Monocyte (primary cell): ENCODE data around the genes PDE2A, FAM168A, UCP2 and KCNE3.

DNA sequence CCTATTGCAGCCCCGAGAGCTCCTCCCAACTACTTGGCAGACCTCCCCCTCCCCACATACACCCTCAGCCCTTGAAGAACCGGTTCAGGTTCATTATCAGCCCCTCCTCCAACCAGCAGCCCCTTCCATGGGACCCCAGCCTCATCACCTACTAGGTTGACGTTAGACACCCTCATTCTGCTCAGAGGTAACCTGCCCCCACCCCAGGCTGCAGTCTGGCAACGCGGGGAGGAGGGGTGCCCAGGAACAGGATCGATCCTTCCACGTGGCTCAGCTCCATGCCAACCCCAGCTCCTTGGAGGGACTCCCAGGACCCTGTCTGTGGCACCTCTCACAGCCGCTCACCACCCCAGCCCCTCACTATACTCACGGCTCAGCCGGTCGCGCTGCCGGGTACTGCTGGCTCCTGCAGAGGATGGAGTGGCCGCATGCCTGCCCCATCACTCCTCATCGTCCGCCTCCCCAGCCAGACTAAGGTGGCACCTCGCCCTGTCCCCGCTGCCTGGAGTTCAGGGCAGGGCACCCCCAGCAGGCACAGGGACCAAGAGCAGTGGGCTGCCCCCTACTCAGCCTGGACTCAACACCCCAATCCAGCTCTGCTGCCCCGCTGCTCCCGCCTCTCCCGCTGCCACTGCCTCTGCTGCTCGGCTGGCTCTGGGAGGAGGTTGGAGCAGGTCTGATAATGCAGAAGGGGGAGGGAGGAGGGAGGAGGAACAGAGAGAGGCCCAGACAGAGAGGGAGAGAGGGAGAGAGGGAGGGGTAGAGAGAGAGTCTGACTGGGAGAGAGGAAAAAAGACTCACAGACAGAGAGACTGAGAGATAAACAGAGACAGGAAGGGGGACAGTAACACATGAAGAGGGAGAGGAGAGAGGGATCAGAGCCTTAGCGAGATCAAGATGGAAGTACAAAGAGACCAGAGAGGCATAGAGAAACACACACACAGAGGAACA lies at the start of gene PDE2A:
Gene PDE2A (minus strand): TSS at position 656 of the 951 bp plus-strand sequence.
- PRO-cap, 2 experiments: peak in 1 of 2 experiments; most common minus-strand start position 123 of the sequence (in 1)

DNA sequence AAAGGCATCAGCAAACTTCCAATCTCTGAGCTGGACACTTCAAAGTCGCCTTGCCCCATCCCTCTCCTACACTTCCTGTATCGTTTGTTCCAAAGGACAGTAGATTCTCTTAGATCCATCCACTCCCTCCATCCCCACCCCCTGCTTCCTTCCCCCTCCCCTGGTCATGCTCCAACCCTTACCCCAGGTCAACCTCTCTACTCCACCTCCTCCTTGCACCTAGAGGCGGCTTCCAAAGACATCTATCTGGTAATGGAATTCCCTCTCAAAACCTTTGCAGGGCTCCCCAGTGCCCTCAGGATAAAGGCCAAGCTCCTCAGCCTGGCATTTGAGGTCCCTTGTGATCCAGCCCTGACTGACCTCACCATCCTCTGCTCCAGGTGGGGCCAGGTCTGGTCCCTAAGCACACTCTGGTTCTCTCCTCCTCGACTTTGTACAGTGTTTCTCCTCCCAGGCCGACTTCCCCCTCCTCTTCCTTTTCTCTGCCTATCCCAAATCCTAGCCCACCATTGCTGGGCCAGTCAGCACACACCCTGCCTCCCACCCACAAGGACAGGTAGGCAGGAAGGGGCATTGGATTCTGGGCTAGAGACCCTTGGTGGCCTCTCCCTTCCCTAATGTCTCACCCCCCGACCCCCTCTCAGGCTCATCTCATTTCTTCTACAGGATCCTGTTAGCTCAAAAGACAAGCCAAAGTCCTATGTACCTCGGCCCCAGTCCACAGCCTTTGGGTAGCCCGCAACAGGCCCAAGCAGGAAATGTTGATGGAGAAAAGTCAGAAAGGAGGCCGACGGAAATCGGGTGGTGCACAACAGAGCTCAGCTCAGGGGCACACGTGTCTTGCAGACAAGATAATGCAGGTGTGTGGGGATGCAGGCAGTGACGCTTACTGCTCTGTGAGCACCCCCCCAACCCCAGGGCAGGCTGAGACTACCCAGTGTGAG lies 3.9 kb upstream of the PDE2A start:
- PRO-cap, 2 experiments: peak in 2 of 2 experiments; most common minus-strand start position 72 of the sequence (in 2)

DNA sequence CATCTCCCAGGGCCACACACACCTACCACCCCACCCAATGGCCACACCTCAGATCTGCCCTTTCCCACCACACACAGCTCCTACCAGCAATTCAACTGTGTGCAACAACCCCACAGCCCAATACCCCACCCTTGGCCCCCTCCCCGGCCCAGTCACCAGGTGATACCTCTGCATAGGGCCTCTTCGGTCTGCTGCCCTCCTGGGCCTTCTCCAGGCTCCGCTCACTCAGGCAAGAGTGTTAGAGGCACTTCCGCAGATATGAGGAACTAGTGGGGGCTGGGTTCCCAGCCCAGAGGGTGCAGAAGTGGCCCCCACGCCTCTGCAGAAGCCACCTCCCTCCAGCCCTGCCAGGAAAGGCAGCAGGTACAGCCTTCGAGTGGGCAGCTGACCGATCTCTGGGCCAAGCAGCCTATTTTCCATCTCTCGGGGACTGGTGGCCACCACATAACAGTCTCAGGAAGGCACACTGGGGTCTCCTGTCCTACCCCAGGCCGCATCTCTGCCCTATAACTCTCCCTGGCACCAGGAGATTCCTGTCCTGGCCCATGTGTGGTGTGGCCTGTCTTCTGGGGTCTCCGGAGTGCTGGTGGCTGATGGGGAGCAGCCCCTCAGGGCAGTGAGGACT lies 13.3 kb downstream of the ARAP1 start:
- PRO-cap, 2 experiments: peak in 2 of 2 experiments; most common plus-strand start position 371 of the sequence (in 1); most common minus-strand start position 240 of the sequence (in 2)

DNA sequence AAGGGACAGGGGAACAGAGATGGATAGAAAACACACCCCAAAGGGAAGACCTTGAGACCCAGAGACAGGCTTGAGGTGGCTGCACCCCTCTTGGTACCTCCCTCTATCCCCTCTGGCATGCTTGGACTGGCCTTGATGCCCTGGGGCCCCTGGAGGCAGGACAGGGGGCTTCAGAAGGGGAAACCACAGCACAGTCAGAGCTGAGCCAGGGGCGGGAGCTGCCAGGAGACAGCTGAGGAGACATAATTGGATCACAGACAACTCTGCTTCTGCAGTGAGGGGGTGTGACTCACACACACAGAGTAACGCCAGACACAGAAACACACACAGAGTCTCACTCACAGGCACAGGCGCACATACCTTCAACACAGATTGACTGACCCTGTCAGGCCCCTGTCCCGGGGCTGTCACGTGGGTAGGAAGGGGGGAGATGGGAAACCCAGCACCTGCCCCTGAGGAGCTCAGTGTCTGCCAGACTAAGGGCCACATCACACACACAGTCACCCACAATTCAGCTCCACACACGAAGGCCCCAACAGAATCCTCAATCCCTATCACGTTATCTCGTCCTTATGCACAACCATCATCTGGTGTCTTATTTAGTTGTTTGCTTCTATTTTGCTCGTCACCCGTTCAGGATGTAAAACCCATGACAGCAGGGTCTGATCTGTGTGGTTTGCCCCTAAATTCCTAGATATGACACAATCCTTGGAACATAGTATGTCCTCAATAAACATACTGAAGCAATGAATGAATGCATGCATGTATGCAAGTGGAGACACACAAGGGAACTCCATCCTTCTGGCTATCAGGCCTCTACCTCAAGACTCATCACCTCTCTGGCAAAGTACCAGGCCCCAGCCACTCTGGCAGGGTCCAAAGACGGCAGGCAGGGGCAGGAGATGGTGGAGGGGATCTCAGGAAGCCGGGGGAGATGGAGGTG lies 20.4 kb downstream of the STARD10 start:
- PRO-cap, 2 experiments: no peak in any of the 2 experiments

DNA sequence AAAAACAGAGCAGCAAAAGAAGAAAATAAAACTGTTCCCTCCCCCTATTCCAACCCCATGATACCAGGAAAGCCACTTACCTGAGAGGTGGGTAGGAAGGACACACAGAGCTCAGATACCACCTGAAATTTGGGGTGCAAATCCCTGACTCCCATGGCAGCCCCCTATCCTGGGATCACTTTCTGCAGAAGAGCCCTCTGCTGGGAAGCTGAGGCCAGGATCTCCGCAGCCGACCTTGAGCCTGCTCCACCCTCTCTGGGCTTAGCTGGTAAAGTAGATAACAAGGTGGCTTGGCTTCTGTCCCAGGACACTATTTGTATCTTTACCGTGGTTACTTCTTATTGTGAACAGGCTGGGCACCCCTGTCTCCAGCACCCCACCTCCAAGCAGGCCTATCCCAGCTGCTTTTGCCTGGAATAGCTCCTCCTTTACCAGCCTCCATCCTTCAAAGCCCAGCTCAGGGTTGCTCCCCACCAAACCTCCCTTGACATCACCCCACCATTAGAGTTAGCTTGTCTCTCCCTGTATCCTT lies 35.3 kb upstream of the P2RY2 start:
- PRO-cap, 2 experiments: no peak in any of the 2 experiments

DNA sequence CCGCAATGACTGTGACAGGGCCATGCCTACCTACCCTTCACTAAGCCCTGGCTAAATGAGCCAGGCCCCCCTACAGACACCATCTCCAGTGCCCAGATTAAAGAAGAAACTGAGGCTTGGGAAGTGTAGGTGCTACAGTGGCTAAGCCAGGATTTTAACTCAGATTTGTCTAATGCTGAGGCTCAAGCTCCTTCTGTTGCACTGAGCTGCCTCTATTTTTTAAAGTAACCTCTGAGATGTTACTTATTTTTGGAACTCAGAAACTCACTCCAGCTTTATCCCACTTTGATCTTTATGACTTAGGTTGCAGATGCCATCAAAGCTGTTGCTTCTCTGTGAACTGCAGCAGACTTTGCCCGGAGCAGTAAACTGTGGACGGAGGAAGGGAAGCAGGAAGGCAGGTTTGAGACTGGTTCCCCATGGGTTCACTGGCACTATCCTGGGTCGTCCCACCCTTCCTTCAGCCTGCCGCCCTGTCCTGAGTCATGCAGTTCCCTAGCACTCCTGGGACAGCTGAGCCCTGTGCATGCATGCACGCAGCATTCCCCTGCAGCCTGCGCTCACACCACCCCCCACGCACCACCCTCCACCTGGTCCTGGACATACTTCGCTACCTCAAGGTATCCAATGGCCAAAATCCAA lies 23.6 kb upstream of the P2RY2 start:
- PRO-cap, 2 experiments: no peak in any of the 2 experiments

DNA sequence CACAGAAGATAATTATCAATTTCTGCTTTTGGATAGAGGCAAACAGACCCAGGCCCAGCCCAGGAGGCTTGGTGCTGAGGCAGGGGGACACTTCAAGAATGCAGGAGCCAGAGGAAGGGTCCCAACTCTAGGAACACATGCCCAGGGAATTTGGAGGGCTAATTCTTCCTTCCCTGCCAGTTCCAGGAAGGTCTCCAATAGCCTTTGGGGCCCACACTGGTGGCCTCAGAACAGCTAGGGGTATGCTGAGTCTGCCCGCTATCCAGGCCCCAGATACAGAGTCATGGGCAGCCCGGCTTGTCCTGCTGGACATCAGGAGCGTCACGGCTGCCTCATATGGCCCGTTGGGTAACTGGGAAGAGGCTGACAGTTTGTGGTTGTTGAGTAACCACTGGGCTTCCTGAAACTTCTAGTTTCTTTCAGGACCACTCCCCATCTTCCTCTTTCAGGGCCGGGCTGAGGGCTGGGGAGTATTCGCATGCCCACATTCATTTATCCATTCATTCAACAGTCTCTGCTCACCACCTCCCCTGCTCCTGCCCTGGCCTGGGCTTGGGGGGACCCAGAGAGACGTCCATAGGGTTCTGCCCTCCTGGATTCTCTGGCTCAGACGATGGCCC lies 13.5 kb upstream of the P2RY2 start:
- PRO-cap, 2 experiments: peak in 2 of 2 experiments; most common plus-strand start position 441 of the sequence (in 1); most common minus-strand start position 304 of the sequence (in 2)

DNA sequence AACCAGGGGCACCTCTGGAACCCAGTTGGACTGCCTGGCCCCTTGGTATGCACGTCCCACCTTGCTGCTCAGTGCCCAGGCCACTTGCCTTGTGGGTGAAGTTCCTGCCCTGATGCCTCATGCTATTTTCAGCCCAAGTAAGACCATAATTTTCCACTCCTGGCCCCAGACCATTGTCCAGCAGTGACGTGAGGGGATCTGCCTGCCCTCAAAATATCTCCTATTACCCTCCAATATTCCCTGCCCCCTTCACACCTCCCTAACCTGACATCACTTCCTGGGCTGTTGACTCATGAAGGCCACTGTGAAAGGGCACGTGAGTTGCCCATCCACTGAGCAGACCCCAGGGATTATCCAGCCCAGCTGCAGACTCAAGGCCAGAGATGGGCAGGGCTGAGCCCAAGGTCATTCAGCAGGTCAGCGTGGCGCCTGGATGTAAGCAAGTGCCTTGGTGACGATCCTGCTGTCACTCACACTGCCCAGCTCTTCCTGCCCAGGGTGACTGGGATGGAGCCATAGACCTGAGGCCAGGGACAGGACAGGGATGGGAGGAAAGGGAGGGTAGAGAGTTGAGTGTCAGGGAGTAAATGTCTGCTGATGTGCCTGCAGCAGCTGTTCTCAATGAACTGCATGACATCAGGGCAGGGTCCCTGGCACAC lies 19.7 kb downstream of the P2RY2 start:
- PRO-cap, 2 experiments: no peak in any of the 2 experiments

DNA sequence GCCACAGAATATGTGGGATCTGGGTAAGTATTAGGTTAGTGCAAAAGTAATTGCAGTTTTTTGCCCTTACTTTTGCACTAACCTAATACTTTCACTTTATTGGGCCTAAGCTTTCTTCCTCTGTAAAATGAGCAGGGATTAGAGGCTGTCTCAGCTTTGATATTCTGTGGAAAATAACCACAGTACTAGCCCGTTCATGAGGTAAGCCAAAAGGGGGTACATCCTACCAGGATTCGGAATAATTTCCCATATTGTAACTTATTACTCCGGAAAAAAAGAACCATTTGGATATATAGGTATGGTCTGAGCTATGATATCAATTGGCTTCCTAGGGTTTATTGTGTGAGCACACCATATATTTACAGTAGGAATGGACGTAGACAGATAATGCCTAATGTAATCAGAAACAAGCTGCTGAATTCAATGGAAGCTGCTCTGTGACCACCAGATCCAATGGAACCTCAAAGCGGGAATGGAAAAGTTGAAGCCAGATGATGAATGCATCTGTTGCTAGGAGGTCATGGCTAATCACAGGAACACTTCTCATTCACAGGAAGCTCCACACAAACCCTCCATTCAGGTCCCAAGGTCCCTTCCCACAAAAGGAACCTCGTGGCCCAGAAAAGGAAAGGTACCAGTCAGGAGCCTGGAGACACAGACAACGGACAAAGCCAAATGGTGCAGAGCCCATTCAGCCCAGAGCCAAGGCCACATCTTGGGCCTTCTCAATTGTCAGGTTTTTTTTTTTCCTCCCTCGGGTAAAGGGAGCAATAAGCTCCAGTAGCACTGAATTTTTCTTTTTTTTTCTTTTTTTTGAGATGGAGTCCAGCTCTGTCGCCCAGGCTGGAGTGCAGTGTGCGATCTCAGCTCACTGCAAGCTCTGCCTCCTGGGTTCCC lies 87.2 kb downstream of the FAM168A start:
- PRO-cap, 2 experiments: no peak in any of the 2 experiments

GRCh38 chr11:73597346-73598427 lies at the start of gene FAM168A:
TSS of gene FAM168A (minus strand) at chr11:73598112.
- PRO-cap, 2 experiments: peak in 2 of 2 experiments; most common plus-strand start chr11:73597942 (in 1); most common minus-strand start chr11:73597857 (in 1)

DNA sequence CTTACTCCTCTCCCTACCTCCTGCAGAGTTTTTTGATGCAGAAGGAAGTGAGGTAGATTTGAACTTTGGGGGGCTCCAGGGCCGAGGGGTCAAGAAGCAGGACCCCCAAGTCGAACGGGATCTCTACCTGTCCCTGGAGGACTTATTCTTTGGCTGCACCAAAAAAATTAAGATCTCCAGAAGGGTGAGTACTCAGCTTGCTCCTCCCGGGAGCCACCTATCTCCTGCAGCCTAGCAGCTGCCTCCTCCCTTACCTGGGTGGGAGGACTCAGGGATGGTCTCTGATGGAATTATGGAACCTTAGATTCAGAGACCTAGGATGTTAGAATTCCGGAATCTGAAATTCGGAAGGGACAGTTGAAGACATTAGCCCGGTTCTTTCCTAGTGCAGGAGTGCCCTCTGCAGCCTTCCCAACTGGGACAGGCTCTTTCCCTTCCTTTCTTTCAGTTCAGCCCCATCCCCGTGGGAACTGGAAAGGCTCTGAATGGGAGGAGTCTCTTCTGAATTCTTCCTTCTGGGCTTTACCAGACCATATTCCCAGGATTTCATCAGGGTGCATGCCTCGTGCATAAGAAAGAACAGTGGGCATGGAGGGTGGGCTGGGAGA lies 14.1 kb downstream of the DNAJB13 start:
- PRO-cap, 2 experiments: no peak in any of the 2 experiments

DNA sequence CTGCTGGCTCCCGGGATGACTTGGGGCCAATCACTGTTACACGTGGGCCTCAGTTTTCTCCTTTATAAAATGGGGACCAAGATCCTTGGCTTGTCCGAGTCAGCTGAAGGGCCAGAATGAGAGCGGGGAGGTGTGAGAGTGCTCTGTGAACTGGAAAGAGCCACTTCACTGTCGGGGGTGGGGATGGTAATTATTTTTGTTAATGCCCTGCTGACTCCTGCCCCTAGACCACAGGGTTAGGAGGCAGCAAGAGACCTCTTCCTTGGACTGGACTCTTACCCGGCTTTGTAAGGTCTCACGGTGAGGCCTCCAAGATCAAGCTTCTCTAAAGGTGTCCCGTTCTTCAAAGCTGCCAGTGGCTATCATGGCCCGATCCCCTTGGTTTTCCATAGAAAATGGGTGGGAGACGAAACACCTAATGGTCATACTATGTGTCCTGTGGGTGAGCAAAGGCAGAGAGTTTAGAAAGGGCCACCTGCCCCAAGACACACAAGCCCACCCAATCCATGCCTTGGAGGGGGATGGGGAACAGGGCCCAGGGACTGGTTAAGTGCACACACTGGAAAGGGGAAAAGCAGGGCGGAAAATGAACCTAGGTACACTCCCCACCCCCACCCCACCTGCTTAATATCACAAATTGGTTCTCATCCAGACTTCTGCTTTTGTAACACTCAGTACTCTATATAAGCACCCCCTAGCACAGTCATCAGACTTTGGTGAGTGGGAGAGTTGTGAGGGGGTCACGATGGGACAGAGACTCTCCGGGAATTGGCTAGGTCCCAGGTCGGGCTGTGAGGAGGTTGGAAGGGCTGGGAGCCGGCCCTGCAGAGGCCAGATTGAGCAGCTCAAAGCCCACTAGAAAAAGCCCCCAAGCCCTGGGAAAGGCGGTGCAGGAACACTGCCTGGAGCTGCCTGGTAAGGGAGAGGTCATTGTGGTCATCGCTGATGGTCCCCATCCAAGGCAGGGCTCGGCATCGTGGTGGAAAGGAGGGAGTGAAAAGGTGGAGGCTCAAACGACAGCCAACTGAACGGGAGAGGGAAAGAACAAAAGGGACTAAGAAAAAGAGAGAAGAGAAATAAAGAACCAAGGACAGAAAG lies 1.1 kb downstream of the UCP2 start:
- PRO-cap, 2 experiments: peak in 2 of 2 experiments; most common plus-strand start position 713 of the sequence (in 2); most common minus-strand start position 503 of the sequence (in 1)

DNA sequence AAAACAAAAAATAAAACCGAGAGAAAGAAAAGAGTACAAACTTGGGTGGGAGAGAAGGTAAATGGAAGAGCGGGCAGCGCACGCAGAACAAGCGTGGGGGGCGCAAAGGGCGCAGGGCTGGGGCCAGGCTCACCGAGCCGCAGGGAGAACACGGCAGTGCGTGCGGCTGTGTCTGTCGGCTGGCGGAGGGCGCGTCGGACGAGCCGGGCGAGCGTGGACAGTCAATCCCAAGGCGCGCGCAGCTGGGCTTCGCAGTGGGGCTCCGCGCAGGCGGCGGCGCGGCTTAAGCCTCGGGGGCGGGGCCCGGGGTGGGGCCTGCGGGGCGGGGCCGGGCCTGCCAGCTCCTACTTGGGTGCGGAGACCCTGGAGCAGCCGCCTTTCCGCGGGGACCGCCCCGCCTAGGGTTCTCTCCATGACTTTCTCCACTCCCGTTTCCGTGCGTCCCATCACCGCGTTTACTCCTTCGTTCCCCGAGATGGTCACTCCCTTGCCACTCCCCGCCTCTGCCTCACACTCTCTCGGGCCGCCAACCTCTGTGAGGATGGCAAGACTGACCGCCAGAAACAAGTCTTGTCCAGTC lies at the start of gene UCP2:
Gene UCP2 (minus strand): TSS at position 256 of the 580 bp plus-strand sequence.
- PRO-cap, 2 experiments: peak in 2 of 2 experiments; most common plus-strand start position 375 of the sequence (in 2)

DNA sequence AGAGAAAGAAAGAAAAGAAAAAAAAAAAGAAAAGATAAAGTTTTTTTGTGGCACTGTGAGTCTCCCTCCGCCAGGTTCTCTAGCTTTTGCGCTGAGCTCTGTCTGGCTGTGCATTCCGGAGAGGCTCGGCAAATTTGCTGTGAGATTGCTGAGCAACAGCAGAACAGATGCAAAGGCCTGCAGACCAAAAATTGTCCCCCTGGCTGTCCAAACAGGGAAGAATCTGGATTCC lies 1.4 kb upstream of the UCP2 start:
- PRO-cap, 2 experiments: no peak in any of the 2 experiments

DNA sequence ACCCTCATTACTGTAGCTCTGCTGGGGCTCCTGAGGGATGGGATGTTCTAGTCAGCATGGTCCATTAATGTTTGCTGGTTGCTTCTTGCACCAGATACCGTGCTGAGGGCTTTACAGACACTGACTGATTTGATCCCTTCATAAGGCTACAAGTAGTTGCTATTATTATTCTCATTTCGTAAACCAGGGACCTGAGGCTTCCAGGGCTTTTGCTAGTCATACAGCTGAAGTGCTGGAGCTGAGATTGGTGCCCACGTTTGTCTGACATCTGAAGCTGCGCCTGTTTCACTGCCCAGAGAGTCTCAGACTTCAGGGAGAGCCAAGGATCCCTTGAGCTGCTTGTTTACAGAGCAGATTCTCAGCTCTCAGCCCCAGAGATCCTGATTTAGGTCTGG lies 948 bp downstream of the UCP3 start:
- PRO-cap, 2 experiments: no peak in any of the 2 experiments

GRCh38 chr11:74288048-74288582 lies 23.3 kb downstream of the P4HA3 start:
- PRO-cap, 2 experiments: no peak in any of the 2 experiments

- PRO-cap, 2 experiments: no peak in any of the 2 experiments
These were observed 14.2 kb upstream of the P4HA3 start for GRCh38 chr11:74325555-74326204.

- PRO-cap, 2 experiments: peak in 2 of 2 experiments; most common minus-strand start chr11:74467549 (in 2)
These were observed at the start of gene KCNE3 for GRCh38 chr11:74467391-74468546. TSS of gene KCNE3 (minus strand) at chr11:74467549.

DNA sequence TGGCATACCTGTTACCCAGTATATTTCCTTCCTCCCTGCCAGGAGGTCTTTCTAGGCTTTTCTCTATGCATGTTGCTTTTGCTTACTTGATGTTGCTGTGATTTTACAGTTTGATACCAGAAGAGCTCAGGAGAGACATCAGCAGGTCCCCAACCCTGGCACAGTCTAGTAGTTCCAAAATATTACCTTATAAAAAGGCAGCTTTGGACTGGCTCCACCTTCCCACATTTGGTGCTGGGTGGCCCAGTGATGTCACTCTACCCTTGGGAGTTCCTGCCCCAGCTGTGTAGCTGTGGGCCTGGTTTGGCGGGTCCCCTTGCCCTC lies 54.8 kb downstream of the CHRDL2 start:
- PRO-cap, 2 experiments: no peak in any of the 2 experiments

GRCh38 chr11:74837194-74838101 lies 88.8 kb downstream of the RNF169 start:
- PRO-cap, 2 experiments: no peak in any of the 2 experiments